Helper T cell (primary cell): ENCODE results near the genes MTMR4, RAD51C and PPM1E.

DNA sequence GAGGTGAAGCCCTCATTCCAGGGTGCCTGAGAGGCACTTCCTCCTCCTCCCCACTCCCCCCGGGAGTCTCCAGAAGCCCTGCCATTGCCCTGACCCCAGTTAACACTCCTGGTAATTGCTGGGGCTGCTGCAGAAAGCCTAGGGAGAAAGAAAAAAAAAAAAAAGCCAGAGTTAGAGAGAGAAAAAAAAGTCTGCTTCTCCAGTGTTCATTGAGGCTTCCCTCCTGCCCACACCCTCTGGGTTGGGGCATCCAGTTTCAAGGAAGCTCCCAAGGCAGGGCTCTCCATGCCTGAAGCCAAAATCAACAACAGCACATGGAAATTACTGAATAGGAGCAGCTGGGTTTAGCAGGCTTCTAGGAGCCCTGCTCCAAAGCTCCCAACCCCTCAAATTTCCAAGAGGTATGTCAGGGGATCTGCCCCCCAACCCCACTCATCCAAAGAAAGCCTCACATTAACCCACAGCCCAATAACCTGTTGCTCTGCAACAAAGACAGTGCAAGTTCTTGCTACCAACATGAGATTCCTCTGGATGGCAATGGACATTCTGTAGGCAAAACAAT is 27.9 kb downstream of the CUEDC1 start:
- PRO-cap, 2 experiments: no peak in any of the 2 experiments

DNA sequence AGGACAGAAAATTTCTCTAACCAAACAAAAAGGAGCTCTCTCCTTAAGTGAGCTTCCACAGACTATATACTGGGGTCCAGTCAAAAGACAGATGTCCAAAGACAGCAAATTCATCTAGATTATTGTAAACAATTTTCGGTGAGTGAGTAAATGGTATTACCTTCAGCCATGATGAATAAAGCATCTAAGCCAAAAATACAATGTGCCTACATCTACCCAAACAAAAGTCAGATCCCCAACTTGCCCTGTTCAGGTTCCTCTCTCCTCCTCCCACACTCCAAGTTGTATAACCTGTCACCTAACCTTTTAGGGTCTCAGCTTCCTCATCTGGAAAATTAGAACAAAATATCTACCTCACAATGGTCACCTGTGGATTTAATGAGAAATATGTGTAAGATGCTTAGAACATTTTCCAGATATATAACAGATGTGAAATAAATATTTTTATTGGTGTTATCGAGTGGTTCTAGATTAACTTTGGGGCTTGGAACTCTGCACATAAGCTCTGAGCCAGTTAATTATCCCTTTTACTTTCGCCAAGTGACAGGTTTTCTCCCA is 2.6 kb upstream of the VEZF1 start:
- PRO-cap, 2 experiments: no peak in any of the 2 experiments

DNA sequence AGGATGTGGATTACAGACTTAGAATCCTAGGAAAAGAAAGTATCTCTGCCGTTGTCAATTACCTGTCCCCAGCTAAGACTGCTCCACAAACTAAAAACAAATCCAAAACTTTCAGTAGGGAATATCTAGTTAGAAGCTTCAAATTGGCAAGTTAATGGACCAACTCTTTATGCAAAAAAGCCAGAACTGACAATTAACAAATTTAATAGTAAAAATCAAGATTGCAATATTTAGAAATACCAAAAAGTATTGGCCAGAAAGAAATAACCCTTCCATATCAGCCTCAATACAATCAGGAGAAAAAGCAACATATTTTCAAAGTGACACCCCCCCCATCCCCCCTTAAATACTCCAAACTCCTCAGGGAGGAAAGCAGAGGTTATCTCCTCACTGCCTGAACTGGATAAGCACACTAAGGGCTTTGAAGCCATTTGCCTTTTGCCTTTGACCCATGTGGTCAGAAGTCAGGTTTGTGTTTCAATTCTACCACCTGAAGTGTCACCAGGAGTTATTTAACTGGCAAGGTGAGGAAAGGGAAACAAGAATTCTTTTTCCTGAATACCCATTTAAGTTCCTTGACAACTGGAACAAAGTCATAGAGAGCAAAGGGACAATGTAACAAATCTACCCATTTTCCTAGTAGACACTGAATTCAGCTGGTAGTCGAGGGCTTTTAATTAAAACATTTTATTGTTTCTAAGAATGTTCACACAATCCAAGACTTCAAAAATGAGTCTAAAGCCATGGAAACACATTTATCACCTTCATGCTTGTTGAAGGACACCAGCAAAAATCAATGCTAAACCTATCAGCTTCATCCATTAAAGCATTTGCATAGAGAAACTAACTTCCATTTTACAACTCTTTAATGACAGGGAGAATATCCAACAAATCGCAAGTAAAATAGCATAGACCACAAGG is 3.5 kb upstream of the VEZF1 start:
- PRO-cap, 2 experiments: no peak in any of the 2 experiments

DNA sequence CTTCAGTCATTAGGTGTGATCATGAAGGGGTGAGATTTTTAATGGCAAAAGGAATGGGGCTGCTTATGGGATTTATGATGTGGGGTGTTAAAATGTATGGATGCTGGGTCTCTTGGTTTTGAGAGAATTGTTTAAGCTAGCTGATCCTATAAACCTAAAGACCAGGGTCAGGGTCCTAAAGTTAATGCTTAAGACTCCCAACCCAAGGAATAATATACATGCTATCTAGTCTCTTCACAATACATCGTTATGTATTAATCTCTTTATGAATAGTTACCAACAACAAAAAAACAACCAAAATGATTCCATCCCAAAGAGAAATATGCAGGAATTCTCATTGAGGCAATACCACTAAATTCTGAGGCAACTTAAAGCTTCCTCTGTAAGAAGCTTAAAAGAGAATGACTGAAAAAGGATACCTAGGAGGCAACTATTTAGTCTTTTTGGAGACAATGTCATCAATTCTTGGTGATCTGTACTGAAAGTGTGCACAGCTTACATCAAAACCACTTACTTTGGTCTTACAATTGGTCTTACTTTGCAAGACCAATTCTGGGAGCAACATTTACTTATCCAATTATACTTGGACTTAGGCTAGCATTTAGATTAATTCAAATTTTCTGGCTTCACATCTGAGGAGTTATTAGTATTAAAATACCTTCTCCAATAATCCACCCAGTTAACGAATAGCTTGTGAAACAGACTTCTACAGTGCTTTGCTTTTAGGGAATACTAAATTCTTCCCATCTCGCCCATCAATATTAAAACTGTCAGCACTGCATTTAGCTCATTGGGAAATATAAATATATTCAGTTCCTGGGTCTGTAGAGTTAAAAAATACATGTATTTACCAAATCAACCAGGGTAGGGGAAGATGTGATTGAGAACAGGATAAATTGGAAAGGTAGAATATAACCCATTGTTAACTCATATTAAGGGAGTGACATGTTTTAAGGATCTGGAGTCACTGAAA is 8.9 kb upstream of the VEZF1 start:
- PRO-cap, 2 experiments: no peak in any of the 2 experiments

- PRO-cap, 2 experiments: no peak in any of the 2 experiments
Observed at GRCh38 chr17:58089942-58090885, 7.0 kb downstream of the DYNLL2 start.

- PRO-cap, 2 experiments: peak in 2 of 2 experiments; most common plus-strand start chr17:58153360 (in 2); most common minus-strand start chr17:58153209 (in 2)
Observed at GRCh38 chr17:58152830-58153618, 4.8 kb downstream of the OR4D1 start.

DNA sequence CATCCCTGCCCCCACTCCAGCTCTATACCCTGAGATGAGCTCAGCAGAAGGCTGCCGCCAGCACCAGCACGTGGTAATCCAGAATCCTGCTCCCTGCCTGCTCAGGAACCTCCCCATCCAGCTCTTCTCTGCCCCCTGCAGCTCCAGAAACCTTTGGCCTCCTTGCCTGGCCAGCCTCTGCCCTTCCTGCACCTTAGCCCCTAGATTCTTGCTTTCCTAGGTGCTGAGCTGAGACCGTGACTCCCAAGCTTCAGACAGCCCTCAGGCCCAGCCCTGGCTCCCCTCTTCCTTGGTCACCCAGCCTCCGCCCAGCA is 2.7 kb downstream of the TSPOAP1 start:
- PRO-cap, 2 experiments: no peak in any of the 2 experiments

GRCh38 chr17:58326614-58327337 is 1.8 kb downstream of the TSPOAP1 start:
- PRO-cap, 2 experiments: no peak in any of the 2 experiments

DNA sequence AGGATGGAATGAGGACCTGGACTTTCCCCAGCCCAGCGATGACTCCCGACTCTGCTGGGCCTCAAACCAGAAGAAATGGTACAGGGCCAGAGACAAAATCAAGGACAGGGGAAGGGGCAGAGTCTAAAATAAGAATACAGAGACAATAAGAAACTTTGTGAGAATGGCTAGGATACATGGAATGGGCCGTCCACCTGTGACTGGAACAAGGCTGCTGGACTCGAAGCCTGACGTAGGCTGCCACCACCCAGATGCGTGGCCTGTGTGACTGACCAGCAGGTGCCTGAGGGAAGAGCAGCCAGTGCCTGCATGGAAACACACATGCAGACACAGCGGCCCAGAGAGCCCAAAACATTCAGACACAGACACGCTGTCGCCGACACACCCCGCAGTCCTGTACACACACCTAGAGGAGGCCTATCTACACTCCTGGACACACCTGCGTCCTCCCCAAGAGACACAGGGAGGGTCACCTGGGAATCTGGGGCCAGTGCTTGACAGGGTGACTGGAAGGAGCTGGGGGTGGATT is 5.9 kb upstream of the TSPOAP1 start:
- PRO-cap, 2 experiments: no peak in any of the 2 experiments

GRCh38 chr17:58337078-58337901 is 8.7 kb upstream of the TSPOAP1 start:
- PRO-cap, 2 experiments: peak in 2 of 2 experiments; most common plus-strand start chr17:58337345 (in 2); most common minus-strand start chr17:58337174 (in 2)

GRCh38 chr17:58338590-58339387 is 10.2 kb upstream of the TSPOAP1 start:
- PRO-cap, 2 experiments: no peak in any of the 2 experiments

DNA sequence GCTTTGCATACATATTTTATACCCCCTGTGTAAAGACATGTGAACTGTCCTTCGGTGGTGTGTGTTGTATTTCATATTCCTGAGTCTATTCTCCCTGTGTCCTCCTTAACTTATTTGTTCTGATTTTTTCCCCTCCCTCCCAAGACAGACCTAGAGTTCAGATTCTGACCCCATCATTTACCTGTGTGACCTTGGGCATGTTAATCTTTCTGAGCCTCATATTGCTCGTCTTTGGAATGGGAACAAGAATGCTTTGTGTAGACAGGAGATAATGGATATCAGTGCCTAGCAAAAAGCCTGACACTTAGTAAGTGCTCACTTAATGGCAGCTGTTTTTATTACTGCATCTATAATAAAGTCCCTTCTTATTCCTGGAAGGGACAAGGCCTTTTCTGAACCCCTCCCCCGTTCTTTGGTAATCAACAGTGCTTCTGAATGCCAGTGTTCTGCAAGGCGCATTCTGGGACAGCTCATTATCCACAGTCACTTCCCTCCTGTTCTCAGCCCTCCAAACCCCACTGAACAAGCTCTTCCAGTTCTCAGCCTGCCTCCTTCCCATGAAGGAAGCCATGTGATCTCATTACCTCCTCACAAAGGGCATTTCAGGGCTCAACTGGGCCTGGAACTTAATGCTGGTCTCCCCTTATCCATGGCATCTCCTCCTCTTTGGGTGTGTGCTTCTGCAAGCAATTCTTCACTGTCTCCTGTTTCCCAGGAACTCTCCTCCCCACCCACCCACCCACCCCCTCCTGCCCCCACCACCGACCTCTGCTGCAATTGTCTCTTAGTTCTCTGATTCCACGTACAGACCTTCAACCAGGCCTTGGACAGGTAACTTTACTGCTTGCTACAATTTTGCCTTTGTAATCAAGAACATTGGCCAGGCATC is 25.2 kb upstream of the SUPT4H1 start:
- PRO-cap, 2 experiments: no peak in any of the 2 experiments

- PRO-cap, 2 experiments: no peak in any of the 2 experiments
Observed at GRCh38 chr17:58510037-58510309, 4.5 kb downstream of the MTMR4 start.

DNA sequence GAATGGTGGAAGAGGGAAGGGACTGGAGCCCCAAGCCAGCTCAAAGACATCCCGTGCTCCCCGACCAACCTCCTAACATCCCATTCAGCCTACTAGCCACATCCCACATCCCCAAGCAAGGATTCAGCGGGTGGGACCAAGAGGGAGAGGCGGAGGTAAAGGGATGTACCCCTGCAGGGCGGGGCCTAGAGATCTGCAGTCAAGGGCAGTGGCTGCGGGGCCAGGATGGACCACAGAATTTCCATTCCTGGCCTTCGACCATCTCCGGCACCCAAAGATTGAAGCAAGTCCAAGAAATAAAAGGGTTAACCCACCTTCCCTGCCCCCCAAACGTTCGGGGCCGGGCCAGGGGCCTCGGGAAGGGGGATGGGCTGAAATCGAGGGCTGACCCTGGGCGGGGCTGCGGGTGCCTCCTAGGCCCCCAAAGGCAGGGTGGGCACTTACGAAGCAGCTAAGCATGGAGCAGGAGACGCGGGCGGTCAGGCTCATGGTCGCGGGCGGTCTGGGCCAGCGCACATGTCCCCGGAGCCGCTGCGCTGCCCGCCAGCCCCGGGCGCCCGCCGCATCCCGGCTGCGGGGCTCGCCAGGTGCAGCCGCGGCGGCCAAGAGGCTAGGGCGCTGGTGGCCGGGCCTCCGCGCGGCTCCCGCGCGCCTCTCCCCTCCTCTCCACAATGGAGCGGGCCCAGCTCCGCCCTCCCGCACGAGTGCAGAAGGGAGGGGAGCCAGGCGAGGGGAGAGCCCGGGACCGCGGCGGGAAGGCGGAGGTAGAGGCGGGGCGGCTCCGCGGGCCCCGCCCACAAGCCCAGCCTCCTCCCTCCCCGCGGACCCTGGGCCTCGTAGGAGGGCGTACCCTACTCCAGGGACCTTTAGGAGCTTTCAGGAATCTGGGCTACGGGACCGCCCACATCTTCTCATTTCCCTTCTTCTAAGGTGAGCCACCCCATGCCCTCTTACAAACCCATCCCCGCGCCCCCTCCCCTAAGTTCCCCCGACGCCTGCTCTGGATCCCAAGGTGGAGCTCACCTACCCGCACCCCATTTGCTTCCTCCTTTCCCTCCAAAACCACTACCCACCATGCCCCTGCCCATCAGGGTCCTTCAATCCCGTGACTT is at the start of gene MTMR4:
MTMR4 (minus strand) TSS at position 720 of the 1,112 bp plus-strand sequence.
- PRO-cap, 2 experiments: peak in 2 of 2 experiments; most common minus-strand start position 673 of the sequence (in 2)

GRCh38 chr17:58531426-58532732 is 12.2 kb downstream of the SEPTIN4 start:
- PRO-cap, 2 experiments: peak in 2 of 2 experiments; most common minus-strand start chr17:58532072 (in 2)

DNA sequence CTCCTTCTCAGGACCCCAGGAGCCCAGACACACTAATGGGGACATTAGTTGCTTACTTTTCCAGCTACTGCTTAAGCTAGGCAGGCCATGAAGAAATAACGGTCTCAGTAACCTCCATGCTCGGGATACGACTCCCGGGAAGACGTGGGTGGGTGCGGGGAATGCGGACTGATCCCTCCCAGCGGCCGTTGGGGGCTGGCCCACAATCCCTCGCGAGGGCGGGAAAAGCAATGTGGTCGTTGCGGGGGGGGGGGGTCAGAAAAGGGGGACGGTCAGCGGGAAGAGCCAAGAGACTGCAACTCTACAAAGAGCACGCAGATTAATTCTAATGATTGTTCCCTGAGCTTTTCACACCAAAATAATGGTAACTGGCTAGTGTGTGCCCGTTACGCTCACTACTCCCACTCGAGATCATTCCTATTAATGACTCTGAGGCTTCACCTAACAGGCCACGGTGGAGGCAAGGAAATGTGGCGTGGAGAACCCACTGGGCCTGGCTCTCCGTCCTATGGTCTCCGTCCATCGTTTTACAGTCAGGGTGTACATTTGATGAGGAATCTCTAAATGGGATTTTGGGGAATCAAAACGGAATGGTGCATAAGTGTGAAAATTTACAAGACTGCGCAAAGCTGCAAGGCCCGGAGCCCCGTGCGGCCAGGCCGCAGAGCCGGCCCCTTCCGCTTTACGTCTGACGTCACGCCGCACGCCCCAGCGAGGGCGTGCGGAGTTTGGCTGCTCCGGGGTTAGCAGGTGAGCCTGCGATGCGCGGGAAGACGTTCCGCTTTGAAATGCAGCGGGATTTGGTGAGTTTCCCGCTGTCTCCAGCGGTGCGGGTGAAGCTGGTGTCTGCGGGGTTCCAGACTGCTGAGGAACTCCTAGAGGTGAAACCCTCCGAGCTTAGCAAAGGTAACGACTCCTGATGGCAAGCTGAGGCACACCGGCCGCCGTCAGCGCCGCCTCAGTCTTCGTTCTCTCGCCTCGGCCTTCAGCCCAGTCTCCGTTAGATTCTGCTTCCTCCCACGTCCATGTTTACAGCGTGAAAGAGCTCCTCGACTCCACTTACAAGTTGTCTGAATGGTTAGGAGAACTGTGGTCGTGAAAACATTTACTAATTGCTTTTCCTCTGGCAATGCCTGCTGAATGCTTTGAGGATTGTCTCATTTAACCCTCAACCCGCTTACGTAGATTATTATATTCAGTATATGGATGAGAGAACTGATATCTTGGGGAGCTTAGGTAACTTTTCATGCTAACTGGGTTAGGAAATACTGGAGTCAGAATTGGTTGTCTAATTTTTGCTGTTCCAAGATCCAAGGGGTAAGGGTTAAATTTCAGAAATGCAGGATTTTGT is at the start of gene RAD51C:
RAD51C (plus strand) TSS at position 720 of the 1,351 bp plus-strand sequence.
- PRO-cap, 2 experiments: peak in 2 of 2 experiments; most common plus-strand start position 1,003 of the sequence (in 2); most common minus-strand start position 625 of the sequence (in 1)

- PRO-cap, 2 experiments: no peak in any of the 2 experiments
Observed at GRCh38 chr17:58741089-58741767, 14.4 kb upstream of the PPM1E start.

GRCh38 chr17:58755422-58756031 is at the start of gene PPM1E:
TSS of gene PPM1E (plus strand) at chr17:58755854.
- PRO-cap, 2 experiments: no peak in any of the 2 experiments

GRCh38 chr17:58996891-58997288 is 109.8 kb downstream of the TRIM37 start:
- PRO-cap, 2 experiments: no peak in any of the 2 experiments

DNA sequence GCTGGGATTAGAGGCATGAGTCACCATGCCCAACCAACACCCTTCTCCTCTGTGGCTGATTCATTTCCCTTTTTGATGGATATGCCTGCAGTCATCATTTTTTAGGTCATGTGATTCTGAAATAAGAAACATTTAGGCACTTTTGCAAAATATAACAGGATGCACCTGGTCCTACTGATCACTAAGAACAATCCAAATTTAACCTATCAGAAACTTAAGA is 43.9 kb upstream of the YPEL2 start:
- PRO-cap, 2 experiments: no peak in any of the 2 experiments